Astrocyte (in vitro differentiated cells and primary cell): ENCODE measurements around the genes ARL6IP1, SMG1, GDE1 and GP2.

GRCh38 chr16:17341705-17342448 is 128.9 kb downstream of the XYLT1 start:
- PRO-cap: no peak
- RRBS, 2 experiments: no CpG with 5 or more reads among the region's 6 CpGs

DNA sequence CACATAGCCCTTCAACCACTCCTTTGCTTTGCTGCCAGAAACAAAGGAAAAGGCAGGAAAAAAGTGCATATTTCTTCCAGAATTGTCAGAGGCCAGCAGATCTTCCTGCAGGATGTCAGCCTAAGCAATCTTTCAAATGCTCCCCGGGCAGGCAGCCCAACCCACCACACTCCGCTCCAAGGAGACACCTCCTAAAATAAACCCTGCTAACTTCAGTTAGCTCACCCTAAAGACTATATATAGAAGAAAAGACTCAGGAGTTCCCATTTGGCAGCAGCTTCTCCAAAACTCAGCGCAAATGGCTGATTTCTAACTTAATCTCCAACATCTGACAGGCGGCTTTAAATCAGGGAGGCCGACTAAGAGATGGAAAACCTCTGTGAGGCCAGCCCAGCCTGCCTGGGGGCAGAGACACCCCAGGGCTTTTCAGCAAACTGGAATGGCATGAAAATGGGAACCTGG is 91.7 kb downstream of the XYLT1 start:
- PRO-cap: no peak
- RRBS, 2 experiments: no CpG with 5 or more reads among the region's 5 CpGs

GRCh38 chr16:17392062-17392540 is 78.7 kb downstream of the XYLT1 start:
- PRO-cap: no peak
- RRBS, 2 experiments: no CpG with 5 or more reads among the region's 4 CpGs

- PRO-cap: no peak
- RRBS, 2 experiments: no CpG with 5 or more reads among the region's 11 CpGs
Observed at GRCh38 chr16:17458113-17458860, 12.5 kb downstream of the XYLT1 start.

DNA sequence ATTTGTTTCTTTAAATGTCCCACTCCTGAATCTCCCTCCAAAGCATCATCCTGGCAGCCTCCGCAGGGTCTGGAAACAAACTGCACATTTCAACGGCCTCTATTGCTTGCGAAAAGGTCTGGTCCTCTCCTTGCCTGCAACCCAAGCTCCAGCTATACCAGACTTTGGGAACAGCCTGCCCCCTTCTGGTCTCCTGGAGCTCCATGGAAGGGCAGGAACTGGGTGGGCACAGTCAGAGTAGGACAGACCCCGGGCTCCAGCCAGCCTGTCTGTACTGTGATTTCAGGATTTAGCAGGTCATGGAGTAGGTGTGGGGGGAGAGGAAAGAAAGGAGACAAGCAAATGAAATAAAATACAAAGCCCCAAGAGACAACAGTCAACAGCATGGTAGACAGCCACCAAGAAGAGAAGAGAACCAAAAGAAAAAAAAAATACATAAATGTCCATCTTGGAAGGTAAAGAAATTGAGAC is 2.8 kb downstream of the XYLT1 start:
- PRO-cap: no peak
- RRBS, 2 experiments: no CpG with 5 or more reads among the region's 4 CpGs

DNA sequence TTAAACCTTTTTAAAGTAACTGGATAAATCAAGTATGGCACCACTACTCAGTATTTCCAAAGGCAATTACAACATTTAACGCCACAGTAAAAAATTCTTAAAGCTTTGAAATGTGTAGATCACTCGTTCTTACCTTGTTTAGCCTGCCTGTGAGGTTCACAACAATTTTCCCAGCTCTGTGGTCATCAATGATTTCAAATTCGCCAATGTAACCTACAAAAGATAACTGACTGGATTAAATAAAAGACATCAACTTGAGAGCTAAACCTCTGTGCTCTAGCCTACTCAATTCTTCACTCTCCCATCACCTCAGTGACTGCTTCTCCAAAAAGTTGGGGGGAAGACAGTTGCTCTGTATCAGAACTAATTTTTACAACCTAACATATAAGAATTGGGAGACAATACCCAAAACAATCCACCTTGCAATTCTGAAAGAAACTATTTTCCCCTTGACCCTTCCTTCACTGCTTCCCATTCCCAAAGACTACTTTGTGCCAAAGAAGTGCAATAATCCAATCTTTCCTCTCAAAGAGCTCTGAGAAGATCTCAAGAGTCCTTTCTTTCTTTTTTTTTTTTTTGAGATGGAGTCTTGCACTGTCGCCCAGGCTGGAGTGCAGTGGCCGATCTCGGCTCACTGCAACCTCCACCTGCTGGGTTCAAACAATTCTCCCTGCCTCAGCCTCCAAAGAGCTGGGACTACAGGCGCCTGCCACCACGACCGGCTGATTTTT is 2.0 kb downstream of the RPS15A start:
- PRO-cap: no peak
- RRBS, 2 experiments: no CpG with 5 or more reads among the region's 9 CpGs

DNA sequence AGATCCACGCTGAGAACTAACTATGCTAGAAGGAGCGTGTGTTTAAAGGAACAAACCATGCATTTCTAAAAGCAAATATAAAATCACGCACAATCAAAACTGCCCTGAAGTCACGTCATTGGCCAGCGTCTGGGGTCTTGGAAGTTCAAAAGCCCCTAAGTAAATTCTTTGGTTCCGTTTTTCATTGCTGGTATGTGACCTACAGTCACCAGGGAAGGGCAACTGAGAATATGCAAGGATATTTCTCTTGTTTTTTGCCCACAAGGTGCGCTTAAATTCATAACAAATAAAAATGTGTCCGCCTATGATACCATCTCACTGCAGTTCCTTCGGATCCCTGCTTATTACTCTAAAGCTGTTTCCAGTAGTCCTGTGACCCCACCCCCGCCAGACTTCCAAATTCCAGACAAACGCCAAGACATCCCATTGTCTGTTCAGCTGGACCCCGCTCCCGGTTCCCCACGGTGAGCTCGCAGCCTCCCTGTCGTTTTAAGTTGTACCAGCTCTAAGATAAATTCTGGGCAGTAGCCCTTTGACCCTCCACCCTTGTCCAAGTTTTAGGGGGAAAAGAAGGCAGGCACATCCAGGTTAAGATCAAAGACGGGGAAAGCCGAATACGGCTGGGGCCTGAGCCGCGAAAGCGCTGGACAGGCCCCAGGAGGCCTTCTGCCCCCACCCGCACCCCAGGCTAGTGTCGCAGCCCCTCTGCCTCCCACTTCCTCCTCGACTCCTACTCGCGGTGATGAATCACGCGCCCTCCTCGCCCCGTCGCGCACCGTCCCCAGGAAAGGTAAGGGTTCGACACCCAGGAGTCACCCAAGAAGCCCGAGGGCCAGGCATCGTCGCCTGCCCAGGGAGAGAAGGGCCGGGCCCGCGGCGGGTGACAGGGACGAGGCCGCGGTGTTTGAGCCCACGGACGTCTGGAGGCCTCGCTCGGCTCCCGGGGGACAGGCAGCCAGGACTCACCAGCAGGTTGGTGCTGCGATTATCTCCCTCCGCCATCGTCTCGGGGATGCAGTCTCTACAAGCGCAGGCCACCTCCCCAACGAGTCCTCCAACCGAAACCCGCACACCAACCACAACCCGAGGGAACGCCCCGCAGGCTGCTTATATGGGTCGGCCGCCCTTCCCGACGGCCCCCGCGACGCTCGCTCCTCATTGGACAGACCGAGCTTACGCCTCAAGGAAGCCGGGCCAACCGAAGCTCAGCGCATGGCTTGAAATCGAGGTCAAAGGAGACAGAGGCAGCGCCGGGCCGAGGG is at the start of gene ARL6IP1:
TSS of gene ARL6IP1 (minus strand) at position 1,085 of the 1,262 bp plus-strand sequence.
- PRO-cap: bidirectional peak, plus-strand start at position 810 of the sequence, minus-strand start at position 693 of the sequence; bidirectional peak, plus-strand start outside the sequence, minus-strand start at position 1,083 of the sequence
- RRBS, 2 experiments: under 1 to 3% methylated on average over 18 to 19 of the region's 78 CpGs

- PRO-cap: bidirectional peak, plus-strand start at chr16:18925977, minus-strand start at chr16:18925857; bidirectional peak, plus-strand start at chr16:18926627, minus-strand start at chr16:18926452
- RRBS, 2 experiments: 1 to 2% methylated on average over 10 of the region's 114 CpGs
Observed at GRCh38 chr16:18925246-18926502, at the start of gene SMG1. Gene SMG1, minus strand, starts transcription at chr16:18926408.

- PRO-cap: no peak
- RRBS, 2 experiments: 1 to 2% methylated on average over 5 to 8 of the region's 27 CpGs
Observed at GRCh38 chr16:19168816-19169223, 780 bp downstream of the SYT17 start.

GRCh38 chr16:19291353-19291836 is 5.9 kb downstream of the CLEC19A start:
- PRO-cap: no peak
- RRBS, 2 experiments: no CpG with 5 or more reads among the region's 5 CpGs

GRCh38 chr16:19521301-19522345 is at the start of gene GDE1:
Gene GDE1, minus strand, starts transcription at chr16:19522098.
- PRO-cap: bidirectional peak, plus-strand start at chr16:19521838, minus-strand start at chr16:19521847; unidirectional peak, minus-strand start at chr16:19522098
- RRBS, 2 experiments: 1 to 3% methylated on average over 14 to 15 of the region's 66 CpGs

DNA sequence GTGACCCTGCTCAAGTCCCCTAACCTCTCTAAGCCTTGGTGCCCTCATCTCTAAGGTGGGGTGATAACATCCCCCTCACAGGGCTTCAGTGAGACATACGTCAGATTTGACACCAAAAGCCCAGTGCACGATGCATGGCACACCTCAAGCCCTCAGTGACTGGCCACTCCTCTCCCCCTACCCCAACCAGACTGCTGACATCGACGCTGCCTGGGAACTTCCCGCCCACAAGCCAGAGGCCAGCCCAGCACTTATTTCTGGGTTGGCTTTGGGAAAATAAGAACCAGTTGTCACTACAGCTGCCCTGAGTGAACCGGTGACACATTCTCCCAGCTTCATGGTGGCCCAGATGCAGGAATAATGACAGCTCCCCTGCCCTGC is 9.6 kb downstream of the KNOP1 start:
- PRO-cap: no peak
- RRBS, 2 experiments: no CpG with 5 or more reads among the region's 6 CpGs

DNA sequence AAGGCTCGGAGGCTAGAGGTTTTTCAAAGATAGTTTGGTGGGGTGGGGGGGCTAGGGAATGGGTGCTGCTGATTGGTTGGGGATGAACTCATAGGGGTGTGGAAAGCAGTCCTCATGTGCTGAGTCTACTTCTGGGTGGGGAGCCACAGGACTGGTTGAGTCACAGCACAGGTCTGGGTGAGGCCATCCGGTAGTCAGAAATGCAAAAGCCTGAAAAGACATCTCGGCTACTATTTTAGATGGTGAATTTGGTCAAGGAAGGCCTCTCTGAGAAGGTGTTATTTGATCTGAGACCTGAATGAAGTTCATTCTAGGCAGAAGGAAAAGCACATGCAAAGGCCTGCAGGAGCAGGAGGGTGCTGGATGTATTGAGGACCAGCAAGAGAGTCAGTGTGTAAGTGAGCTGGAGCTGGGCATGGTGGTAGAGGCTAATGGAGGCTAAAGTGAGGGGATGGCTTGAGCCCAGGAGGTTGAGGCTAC is 78.8 kb downstream of the GPRC5B start:
- PRO-cap: no peak
- RRBS, 2 experiments: no CpG with 5 or more reads among the region's 3 CpGs

DNA sequence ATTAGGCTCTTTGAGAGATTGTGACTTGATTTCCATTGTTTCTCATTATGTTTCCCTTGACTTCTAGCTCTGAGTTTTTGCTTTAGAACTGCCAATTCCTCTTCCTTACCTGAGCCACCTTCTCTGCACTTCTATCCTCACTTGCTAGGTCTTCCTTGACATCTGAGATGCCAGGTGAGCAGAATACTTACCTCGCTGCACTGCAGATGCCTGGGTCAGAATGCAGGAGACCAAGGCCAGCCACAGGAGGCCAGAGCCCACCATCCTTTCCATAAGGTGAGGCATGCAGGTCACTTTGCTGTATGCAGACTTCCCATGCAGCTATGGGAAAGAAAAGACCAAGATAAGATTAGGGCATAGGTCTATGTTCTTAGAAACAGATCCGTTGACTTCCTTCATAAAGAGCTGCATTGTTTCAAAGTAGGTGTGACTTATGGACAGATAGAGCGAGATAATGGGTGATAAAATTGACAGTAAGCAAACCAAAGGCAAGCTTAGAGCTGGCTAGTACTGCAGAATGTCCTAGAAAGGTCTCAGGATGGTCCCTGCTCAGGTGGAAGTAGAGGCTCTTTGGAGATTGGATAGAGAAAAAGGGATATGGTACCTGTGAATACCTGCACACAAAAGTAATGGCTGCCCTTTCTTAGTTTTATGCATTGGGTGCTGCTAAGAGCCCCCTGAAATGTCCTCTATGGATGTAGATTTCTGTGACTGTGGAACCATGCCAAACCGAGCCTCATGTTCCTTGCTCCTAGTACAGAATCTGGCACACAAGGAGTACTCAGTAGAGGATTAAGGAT is 966 bp downstream of the GP2 start:
- PRO-cap: no peak
- RRBS, 2 experiments: no CpG with 5 or more reads among the region's 4 CpGs

DNA sequence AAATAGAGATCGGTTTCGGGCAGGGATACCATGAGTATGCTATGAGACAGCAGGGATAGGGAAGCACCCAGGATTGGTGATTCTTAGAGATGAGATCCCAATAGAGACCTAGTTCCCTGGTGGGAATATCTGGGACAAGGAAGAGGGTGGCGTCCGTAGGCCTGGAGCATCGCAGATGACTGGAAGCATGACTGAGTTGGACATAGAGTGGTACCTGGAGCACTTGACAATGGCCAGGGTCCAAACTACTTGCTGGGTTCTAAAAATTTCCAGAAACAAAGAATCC is 259 bp downstream of the GP2 start:
- PRO-cap: no peak
- RRBS, 2 experiments: no CpG with 5 or more reads among the region's 5 CpGs

DNA sequence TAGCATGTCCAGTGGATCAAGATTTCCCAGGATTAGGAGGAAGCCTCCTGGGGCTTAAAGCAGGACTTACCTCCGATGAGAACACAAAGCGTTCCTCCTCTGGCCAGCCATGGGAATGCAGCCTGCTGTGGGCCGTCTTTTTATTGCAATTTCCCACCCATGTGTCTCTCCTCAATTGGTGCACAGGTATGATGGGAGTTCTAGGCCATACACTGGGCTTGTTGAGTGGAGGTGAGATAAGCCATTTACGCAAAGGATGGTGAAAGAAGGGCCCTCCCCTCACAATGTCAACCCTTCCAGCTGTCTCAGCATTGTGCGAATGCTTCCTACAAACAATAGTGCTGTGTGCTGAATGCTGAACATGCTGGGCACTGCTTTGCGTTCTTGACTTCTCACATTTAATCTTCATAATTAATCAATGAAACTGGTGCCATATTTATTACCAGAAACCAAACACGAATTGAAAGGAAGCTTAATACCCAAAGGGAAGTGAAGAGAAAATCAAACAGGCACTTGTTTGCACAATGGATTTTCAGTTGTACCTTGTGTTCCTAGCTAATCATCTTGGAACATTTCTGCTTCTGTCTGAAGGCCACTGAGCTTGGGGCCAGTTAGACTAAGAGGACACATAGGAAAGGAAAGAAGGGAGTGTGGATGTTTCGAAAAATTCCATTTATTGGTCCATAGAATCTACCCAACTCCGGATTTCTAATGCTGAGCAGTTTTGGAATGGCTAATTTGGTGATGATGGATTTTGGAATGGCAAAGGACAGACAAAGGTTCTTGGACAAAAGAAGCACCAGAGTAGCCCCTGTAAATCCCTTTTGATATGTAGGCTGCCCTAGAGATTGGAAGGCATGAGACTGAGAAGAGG is at the start of gene GP2:
TSS of gene GP2 (minus strand) at position 117 of the 874 bp plus-strand sequence.
- PRO-cap: no peak
- RRBS, 2 experiments: no CpG with 5 or more reads among the region's 9 CpGs

DNA sequence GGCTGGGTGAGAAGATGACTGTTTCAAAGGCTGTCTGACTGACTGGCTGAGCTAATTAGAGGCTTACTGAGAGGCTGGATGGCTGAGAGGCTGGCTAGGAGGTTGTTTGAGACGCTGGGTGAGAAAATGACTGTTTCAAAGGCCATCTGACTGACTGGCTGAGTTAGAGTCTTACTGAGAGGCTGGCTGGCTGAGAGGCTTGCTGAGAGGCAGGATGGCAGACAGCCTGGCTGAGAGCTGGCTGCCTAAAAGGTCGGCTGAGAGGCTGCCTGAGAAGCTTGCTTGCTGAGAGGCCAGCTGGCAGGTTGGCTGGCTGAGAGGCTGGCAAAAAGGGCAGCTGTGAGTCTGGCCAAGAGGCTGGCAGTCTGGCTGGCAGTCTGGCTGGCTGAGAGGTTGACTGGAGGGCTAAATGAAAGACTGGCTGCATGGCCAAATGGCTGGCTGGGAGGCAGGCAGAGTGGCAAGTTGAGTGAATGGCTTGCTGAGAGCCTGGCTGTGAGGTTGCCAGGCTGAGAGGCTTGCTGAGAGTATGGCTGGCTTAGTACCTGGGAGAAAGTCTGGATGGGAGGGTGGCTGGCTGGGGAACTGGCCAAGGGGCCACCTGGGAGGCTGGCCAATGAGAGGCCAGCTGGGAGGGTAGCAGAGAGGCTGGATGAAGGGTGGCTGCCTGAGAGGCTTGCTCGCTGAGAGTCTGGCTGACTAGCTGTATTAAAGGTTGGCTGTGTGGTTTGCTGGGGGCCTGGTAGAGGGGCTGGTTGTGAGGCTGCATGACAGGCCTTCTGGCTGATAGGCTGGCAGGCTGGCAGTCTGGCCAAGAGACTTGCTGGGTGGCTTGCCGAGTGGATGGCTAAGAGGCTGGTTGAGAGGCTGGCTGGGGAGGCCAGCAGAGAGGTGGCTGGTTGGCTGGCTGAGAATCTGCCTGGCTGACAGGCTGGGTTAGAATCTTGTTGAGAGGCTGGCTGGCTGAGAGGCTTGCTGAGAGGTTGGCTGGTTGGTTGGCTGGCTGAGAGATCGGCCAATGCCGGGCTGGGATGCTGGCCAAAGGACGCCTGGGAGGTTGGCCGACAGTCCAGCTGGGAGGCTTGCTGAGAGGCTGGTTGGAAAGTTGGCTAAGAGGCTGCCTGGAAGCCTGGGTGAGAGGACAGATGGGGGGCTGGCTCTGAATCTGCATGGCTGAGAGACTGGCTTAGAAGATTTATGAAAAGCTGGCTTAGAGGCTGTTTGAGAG is 35.5 kb upstream of the ACSM2B start:
- PRO-cap: no peak
- RRBS, 2 experiments: no CpG with 5 or more reads among the region's 8 CpGs

DNA sequence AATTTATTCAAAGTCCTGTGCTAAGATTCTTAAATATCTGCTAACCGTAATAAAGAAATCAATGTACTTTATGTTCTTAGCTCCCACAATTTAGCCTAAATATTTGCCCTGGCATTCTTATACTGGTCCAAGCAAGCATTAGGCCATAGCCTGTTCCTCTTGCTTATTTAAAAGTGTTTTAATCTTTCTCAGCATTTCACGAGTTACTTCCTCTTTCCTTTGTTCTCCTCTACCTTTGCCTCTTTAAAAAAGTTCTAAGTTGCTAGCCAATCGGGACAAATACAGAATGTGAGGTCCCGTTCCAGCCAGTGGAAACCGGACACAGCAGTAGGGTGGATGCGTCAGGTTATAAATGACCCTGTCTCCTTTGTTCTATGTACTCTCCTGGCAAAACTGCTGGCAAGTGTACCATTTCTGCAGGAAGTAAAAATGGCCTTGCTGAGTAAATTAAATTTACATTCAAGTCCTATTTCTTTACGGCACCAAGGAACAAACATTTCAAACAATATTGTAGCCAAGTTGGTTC is 3.5 kb downstream of the ACSM1 start:
- PRO-cap: no peak
- RRBS, 2 experiments: no CpG with 5 or more reads among the region's 7 CpGs

DNA sequence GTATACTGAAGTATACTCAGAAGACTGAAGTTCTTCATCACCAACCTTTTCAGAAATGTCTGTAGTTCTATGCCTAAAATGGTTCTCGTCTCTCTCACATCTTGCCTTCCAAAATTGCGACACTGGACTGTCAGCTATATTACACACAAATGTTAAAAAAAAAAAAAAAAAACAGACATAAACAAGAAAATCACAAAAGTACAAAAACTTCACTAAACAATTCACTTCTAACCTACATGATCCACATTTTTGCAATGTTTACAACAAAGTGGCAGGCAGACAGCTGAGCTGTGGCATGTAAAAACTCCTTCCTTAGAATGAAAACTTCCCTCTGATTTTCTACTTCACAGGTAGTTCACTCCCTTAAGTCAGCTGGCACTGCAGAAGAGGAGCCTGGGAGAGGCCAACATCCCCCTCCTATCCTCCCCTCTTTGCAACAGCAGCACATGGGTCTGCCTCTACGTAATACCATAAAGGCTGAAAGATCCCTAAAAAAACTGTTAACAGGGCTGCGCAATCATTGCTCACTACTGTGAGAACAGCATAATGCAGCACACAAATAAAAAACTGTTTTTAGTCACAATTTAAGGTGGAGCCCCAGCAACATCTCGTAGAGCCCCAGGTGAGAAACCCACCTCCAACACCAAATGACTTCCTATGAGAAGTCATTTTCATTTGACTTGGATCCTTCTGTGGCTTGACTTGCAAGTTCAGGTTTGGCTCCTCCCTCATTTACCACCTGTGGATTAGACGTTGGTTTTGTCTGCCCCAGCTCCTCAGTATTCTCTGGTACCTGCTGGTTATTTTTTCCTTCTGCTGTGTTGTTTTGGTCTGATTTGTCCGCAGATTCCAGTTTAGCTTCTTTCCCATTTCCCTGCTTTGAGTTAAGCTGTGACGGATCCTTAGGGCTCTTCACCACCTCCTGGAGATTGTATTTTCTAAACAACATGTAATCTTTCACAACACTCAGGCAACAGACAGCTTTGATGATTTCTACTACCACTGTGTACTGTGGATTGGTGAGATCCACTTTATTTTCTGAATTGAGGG is 5.1 kb downstream of the THUMPD1 start:
- PRO-cap: no peak
- RRBS, 2 experiments: no CpG with 5 or more reads among the region's 8 CpGs

GRCh38 chr16:20739597-20740304 is 1.9 kb downstream of the THUMPD1 start:
- PRO-cap: no peak
- RRBS, 2 experiments: no CpG with 5 or more reads among the region's 12 CpGs